Skeletal muscle tissue (tissue), 7 donors: ENCODE measurements around a stretch of chr12.

DNA sequence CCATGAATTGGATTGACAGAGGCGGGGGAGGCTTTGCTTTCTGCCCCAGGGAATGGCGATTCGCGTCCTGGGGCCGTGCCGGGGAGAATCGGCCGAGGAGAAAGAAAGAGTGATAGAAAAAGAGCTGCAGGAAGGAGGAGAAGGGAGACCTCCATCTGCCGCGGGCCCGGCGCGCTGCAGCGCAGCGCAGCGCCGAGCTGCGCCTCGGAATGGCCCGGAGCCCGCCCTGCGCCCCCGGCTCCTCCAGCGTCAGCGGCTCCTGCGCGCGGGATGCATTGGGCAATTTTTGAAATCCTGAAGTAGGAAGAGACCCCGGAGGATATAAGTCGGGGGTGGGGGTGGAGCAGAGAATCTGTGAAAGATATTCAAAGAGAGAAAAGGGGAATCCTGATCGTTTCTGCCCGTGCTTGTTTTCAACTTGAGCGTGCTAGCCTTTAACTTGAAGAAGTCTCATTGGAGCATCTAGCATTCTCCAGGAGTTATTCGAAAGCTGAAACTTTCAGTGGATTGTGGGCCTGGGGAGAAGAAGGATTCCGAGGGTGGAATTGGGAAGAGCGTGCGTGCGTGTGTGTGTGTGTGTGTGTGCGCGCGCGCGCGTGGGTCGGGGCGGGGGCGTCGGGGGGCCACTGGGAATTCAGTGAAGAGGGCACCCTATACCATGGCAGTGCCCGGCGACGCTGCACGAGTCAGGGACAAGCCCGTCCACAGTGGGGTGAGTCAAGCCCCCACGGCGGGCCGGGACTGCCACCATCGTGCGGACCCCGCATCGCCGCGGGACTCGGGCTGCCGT, 485 bp downstream of the PDE3A start:
- PRO-cap, 3 experiments, result peak in 2 of 3 experiments; most common minus-strand start position 211 of the sequence (in 2)
- RAMPAGE, long total RNA, result no peak
- RRBS, 2 experiments, result 2% methylated on average over 35 of the region's 64 CpGs

- PRO-cap, 3 experiments, result no peak in any of the 3 experiments
- RAMPAGE, long total RNA, result no peak
- RRBS, 2 experiments, result no CpG with 5 or more reads among the region's 1 CpG
These were observed 71.4 kb downstream of the PDE3A start for GRCh38 chr12:20439637-20440199.

- PRO-cap, 3 experiments, result no peak in any of the 3 experiments
- RAMPAGE, long total RNA, result no peak
- RRBS, 2 experiments, result no CpG with 5 or more reads among the region's 6 CpGs
These were observed 12.0 kb downstream of the SLCO1B3 start for GRCh38 chr12:20822426-20822886.

GRCh38 chr12:21336573-21336899, 1.8 kb upstream of the SLCO1A2 start:
- PRO-cap, 3 experiments, result no peak in any of the 3 experiments
- RAMPAGE, long total RNA, result no peak
- RRBS, 2 experiments, result no CpG with 5 or more reads among the region's 4 CpGs

GRCh38 chr12:21646697-21647479, 10.8 kb downstream of the LDHB start:
- PRO-cap, 3 experiments, result no peak in any of the 3 experiments
- RAMPAGE, long total RNA, result no peak
- RRBS, 2 experiments, result no CpG with 5 or more reads among the region's 2 CpGs

GRCh38 chr12:21992654-21993359, 51.6 kb upstream of the ABCC9 start:
- PRO-cap, 3 experiments, result no peak in any of the 3 experiments
- RAMPAGE, long total RNA, result no peak
- RRBS, 2 experiments, result no CpG with 5 or more reads among the region's 5 CpGs

DNA sequence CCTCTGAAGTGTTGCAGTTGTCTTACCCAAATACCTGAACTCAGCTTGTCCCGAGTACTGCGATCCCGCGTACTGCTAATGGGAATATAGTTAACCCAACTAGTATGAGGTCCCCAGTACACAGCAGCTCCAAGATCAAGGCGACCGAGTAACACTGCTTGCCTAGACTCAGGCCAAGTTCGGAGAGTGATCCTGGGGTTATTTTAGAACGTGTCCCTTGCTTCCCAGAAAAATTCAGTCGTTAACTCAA, 399 bp upstream of the ETNK1 start:
- PRO-cap, 3 experiments, result no peak in any of the 3 experiments
- RAMPAGE, long total RNA, result no peak
- RRBS, 2 experiments, result no CpG with 5 or more reads among the region's 9 CpGs

GRCh38 chr12:22640728-22641215, 15.8 kb downstream of the ETNK1 start:
- PRO-cap, 3 experiments, result no peak in any of the 3 experiments
- RAMPAGE, long total RNA, result no peak
- RRBS, 2 experiments, result no CpG with 5 or more reads among the region's 1 CpG

DNA sequence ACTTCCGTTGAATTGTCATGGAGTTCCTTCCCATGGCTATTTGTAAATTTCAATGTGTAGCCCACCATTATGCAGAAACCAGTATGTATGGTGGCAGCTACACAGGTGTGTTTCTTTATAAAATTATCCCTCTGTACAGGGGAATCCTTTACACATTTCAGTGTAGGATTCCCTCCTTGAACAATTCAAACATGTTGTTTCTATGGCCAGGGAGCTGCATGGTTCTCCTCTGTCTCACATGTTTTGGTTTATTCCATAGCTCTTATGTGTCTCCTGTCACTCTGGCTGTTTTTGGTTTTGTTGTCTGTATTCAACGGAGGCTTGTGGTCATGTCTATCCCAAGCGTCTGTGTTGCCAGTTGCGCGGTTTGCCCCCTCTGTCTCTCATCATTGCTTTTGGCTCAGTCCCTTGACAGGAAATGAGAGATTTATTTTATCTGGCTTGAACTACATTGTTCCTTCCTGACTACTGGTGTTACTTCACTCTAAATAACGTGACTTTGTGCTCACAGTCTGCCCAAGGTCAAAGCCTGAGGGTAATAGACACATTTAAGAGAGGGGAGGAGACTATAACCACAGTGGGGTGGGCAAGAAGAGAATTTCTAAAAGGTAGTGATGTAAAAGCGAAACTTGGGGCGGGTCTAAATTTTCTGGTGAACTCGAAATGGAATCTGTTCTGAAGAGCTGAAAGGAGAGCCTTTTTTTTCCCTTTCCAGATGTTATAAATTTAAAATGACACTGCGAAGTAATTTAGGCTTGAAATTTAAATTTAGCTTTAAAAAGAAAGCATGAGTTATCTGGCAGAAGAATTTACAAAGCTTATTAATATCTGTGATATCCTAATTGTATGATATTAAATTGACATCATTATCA, 96.4 kb upstream of the SOX5 start:
- PRO-cap, 3 experiments, result no peak in any of the 3 experiments
- RAMPAGE, long total RNA, result no peak
- RRBS, 2 experiments, result no CpG with 5 or more reads among the region's 10 CpGs

- PRO-cap, 3 experiments, result no peak in any of the 3 experiments
- RAMPAGE, long total RNA, result no peak
- RRBS, 2 experiments, result no CpG with 5 or more reads among the region's 3 CpGs
These were observed 150.7 kb upstream of the SOX5 start for GRCh38 chr12:24100016-24100744.

GRCh38 chr12:24211104-24211854, 261.8 kb upstream of the SOX5 start:
- PRO-cap, 3 experiments, result no peak in any of the 3 experiments
- RAMPAGE, long total RNA, result no peak

GRCh38 chr12:24812805-24813549, 135.9 kb downstream of the BCAT1 start:
- PRO-cap, 3 experiments, result no peak in any of the 3 experiments
- RAMPAGE, long total RNA, result no peak
- RRBS, 2 experiments, result no CpG with 5 or more reads among the region's 1 CpG

DNA sequence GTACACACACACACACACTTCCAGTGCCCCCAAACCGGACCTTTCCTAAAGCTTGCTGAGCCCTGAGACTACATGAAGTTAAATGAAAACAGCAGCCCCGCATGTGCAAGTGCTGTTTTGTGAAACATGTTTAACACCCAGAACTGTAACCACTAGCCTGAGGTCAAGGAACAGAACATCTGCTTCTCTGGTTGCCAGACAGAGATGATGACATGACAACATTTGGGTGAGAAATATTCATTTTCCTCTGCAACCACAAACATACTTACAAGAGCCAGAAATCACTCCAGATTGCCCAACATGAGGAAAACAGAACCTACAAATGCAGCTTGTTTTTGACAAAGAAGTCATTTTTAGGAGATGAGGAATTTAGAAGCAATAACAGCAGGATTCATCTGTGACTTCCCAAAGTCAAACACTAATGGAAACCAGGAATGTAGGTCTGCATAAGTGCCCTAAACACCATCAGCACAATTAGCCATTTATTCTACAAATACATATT, 110.3 kb downstream of the BCAT1 start:
- PRO-cap, 3 experiments, result no peak in any of the 3 experiments
- RAMPAGE, long total RNA, result no peak
- RRBS, 2 experiments, result no CpG with 5 or more reads among the region's 2 CpGs

GRCh38 chr12:25054144-25054483, 1.6 kb downstream of the IRAG2 start:
- PRO-cap, 3 experiments, result no peak in any of the 3 experiments
- RAMPAGE, long total RNA, result no peak

DNA sequence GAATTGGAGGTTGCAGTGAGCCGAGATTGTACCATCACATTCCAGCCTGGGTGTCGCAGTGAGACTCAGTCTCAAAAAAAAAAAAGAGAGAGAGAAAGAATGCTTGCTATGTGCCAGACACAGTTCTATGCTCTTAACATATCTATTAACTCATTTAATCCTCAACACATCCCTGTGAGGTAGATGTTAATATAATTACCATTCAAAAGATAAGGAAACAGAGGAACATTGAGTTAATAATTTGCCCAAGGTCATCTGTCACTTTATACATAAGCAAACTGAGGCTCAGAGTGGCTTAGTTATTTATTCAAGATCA, 12.5 kb downstream of the IRAG2 start:
- PRO-cap, 3 experiments, result no peak in any of the 3 experiments
- RAMPAGE, long total RNA, result no peak
- RRBS, 2 experiments, result no CpG with 5 or more reads among the region's 2 CpGs

DNA sequence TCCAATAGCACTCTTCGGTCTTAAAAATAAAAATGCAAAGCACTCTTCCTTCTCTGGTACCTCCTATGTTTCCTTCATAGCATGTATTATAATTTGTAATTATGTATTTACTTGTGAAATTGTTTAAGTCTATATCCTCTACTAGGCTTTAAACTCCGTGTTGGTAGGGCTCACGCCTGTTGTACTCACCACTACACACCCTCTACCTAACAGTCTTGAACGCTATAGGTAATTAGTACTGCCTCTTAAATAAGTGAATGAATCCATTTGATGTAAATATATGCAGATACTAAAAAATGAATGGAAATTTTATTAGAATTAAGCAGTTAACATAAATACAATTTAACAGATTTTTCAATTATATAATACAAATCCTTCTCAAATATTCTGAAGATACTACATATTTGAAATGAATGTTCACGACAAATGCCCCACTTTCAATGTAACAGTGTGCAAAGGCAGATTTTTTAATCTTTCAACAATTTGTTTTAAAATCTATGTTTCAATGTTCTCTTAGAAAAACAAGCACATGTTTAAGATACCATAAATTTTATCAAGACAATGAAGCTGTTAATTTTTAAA, 17.1 kb downstream of the KRAS start:
- PRO-cap, 3 experiments, result no peak in any of the 3 experiments
- RAMPAGE, long total RNA, result no peak
- RRBS, 2 experiments, result no CpG with 5 or more reads among the region's 5 CpGs

GRCh38 chr12:25384810-25385044, 134.0 kb upstream of the KRAS start:
- PRO-cap, 3 experiments, result no peak in any of the 3 experiments
- RAMPAGE, long total RNA, result no peak
- RRBS, 2 experiments, result no CpG with 5 or more reads among the region's 7 CpGs

DNA sequence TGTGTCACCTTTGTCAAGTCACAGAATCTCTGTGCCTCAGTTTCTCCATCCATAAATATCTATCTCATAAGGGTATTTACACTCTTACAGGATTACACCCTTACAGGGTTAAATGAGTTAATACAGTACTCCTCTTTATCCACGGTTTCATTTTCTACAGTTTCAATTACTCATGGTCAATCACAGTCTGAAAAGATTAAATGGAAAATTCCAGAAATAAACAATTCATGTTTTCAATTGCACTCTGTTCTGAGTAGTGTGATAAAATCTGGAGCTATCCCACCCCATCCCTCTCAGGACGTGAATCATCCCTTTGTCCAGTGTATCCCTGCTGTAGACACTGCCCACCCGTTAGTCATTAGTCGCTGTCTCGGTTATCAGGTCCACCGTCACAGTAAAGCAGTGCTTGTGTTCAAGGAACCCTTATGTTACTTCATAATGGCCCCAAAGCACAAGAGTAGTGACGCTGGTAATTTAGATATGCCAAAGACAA, 140.9 kb upstream of the LMNTD1 start:
- PRO-cap, 3 experiments, result no peak in any of the 3 experiments
- RAMPAGE, long total RNA, result no peak
- RRBS, 2 experiments, result no CpG with 5 or more reads among the region's 7 CpGs

- PRO-cap, 3 experiments, result no peak in any of the 3 experiments
- RAMPAGE, long total RNA, result no peak
- RRBS, 2 experiments, result no CpG with 5 or more reads among the region's 3 CpGs
These were observed 33.6 kb upstream of the BHLHE41 start for GRCh38 chr12:26158333-26158865.

DNA sequence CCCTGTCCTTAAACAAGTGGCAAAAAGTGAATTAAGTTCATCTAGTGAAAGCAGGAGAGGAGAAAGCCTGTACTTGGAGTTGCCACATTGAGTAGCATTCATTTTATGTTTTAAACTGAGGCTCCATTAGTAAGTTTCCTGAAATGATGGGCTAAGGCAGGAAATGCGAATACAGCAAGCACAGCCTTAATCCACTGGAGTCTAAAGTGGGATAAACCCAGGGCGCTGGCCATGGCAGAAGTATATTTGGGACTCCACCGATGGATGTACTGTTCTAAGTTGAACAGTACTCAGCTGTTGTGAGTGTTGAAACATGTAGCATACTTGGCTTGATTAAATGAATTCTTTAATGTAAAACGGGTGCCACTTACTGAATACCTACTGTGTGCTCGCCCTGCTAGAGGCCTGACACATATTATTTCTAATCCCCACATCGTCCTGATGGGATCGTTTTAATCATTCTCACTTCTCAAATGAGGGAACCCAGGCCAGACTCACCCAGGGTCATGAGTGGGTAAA, 999 bp downstream of the SSPN start:
- PRO-cap, 3 experiments, result no peak in any of the 3 experiments
- RAMPAGE, long total RNA, result no peak
- RRBS, 2 experiments, result no CpG with 5 or more reads among the region's 7 CpGs